Glomerular endothelial cell (primary cell): Measurements from ENCODE around the genes BNIPL, VPS72, ZNF687, RFX5 and TUFT1.

DNA sequence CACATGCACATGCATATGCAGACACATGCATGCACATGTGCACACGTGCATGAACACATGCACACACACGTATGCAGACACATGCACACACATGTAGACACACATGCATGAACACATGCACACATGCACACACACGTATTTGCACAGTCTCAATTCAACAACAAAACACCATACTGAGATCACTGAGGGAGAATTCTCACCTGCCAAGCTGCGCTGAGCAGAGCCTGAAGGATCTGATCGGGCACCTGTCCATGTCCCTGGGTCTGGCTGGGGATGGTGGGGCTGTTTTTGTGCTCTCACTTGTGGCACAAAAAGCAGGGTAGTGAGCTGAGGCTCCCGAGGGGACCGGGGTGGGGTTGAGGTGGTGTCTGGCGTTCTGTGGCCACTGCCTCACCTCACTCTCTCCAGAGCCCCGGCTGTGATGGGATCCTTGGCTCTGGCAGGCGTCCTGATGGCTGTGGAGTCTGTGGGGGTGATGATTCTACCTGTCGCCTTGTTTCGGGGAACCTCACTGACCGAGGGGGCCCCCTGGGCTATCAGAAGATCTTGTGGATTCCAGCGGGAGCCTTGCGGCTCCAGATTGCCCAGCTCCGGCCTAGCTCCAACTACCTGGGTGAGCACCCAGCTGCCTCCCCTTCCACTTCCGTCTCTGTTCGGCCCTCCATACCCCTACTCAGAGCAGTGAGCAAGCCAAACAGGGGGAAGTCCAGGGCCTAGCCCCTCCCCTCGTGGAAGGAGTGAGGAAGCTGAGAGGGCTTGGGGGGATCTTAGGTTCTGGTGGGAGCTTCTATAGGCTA lies 6.7 kb downstream of the ADAMTSL4 start:
- RAMPAGE, long total RNA = no peak

DNA sequence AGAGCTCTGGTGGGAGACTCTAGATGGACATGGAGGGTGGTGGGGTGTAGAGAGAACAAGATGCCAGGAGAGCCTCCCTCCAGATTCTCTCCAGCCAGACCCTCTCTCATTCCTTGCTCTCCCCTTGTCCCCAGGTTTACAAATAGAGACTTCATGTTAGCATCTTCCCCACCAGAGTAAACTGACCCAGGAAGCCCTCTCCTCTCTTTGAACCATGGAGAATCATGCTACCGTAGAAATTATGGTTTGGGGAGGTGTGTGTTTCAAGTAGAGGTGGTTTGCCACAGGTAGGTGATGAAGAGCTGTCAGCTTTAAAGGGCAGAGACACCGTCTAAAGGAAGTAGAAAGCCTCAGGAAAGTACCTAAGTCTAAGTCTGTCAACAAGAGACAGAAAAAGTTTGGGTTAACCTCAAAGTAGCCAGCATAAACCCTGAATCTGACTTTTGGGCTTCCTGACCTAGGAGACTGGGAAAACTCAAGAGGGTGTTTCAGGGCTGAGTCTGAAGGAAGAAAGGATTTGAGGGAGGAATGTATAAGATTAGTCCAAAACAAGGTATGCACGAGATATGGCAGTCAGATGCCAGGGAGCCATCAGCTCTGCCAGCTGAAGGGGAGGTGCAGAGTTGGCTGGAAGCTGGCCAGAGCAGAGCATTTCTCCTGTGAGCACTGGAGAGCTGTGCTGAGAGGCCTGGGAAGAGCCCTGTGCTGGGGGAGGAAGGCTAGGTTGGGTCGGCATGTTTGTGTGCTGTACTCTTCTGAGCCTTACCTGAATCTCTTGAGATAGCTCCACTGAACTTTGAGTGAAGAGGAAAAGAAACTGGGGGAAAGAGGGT lies 14.2 kb downstream of the ADAMTSL4 start:
- RAMPAGE, long total RNA = no peak

- RAMPAGE, long total RNA = no peak
Measured at GRCh38 chr1:150619143-150620498, 9.8 kb downstream of the ENSA start.

GRCh38 chr1:150631837-150632521 lies 2.6 kb upstream of the ENSA start:
- RAMPAGE, long total RNA = no peak

DNA sequence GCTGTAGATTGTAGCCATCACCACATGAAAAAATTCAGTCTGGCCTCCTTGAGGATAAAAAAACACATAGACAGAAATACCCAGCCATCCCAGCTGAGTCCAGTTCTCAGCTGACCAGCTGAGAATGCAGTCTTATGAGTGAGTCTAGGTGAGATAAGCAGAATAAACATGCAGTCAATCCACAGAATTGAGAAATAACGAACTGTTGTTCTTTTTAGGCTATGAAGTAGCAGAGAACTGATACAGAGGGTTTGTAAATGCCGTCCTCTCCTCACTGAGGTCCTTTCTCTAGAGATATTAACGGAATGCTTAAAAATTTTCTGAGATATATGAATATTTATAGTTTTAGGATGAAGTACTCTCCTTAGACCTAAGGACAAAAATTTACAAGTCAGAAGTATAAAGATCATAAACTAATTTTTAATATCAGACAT lies 24.1 kb downstream of the ARNT start:
- RAMPAGE, long total RNA = no peak

GRCh38 chr1:150942843-150943042 lies 16.6 kb downstream of the SETDB1 start:
- RAMPAGE, long total RNA = no peak

DNA sequence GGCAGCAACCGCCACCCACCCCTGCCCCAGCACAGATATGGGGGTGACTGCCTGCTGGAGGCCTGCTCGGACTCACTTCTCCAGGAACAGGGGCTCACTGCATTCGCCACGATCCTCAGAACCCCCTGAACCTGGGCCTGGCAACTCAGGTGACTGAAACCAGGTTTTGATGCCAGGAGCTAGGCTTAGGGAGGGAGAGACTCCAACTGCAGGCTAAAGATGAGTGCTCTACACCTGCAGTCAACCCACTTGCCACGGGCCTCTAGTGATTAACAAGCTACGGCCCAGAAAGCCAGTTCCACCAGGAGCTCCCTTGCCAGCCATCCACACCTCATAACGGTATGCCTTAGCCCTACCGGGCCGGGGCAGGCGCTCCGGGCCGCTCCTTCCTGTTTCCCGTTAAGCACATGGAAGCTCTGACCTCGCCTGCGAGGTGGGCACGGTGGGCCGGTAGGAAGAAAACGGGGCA lies 936 bp downstream of the CERS2 start:
- RAMPAGE, long total RNA = no peak

DNA sequence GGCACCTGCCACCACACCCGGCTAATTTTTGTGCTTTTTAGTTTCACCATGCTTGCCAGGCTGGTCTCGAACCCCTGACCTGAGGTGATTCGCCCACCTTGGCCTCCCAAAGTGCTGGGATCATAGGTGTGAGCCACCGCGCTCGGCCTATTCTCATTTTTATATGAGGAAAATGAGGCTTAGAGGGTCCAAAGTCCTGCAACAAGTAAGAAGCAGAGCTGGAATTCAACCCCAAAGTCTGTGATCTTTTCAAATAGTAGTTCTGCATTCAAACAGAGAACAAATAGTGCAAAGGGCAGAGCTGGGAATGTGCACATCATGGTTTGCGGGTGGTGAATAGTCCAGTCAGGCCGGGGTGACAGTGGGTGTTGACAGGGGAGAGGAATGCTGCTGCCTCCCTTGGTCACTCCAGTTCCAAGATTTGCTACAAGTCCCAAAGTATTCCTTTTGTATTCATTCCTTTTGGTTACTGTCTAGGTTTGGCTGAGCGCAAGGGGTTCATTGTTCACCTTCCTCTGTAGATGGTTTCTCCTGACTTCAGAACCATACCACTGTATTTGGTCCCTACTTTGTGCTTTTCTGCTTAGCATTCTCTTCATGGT lies 4.8 kb downstream of the PRUNE1 start:
- RAMPAGE, long total RNA = no peak

GRCh38 chr1:151036333-151036912 lies at the start of gene BNIPL:
Gene BNIPL (plus strand): TSS chr1:151036586.
- RAMPAGE, long total RNA = no peak

- RAMPAGE, long total RNA = start-site peak on the minus strand at chr1:151190151-151190194, 490 and 86 reads in 2 replicates
Measured at GRCh38 chr1:151189462-151190465, at the start of gene VPS72. Gene VPS72 (minus strand): TSS chr1:151190197.

DNA sequence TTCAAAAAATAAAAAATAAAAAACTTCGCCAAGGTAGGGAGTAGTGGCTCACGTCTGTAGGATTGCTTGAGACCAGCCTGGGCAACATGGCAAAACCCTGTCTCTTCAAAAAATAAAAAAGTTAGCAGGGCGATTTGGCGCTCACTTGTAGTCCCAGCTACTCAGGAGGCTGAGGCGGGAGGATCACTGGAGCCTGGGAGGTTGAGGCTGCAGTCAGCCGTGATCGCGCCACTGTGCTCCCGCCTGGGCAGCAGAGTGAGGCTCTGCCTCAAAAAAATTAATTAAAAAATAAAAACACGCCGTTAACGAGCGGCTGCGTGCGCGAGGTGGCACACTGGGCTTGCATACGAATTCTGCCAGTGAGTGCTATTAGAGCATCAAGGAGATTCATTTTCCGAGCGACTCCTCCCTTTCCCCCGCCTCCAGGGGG lies 1.2 kb upstream of the ZNF687 start:
- RAMPAGE, long total RNA = no peak

DNA sequence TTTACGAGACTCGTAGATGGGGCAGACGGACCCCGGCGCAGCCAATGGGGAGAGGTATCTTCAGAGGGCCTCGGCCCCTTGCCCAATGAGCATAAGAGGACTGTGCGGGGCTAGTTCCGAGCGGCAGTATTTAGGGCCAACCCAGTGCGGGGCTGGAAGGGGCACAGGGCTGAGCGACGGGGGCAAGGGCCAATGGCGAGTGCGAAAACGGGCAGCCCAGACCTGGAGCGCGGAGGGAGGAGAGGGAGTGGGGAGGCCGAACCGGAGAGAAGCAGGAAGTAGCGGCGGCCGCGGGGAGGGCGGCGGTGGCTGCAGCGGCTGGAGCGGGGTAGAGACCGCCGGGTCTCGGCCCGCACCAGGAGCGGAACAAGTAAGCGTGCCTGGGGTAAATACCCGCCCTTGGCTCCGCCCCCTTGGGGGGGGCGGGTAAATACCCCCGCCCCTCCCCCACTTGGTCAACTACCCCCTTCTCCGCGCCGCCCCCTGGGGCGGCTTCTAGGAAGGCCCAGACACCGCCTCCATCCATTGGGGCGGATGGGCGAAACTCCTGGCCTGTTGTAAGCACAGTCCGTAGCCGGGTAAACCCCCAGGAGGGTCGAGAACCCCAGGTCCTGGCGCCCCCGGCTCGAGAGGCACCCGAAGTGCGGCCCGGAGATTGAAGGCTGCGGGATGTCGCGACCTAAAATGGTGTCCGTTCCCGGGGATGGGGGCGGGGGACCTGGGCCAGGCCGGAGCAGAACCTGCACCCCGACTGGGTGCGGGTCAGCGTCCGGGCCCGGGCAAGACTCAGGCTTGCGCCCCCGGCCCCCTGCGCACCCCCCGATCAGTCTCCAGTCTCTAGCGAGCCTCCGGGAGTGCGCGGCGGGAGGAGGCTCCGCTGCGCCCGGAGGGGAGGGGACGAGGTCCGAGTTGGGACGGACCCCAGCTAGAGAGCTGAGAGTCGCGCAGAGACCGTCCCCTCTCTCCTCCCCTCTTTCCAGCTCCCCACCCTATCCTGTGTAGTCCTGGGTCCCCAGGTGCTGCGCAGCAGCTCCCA lies at the start of gene ZNF687:
Gene ZNF687, plus strand, starts transcription at position 274 of the 1,036 bp plus-strand sequence.
- RAMPAGE, long total RNA = start-site peak on the plus strand centred at position 274 of the sequence, 27 bp wide, 56 and 48 reads in 2 replicates

GRCh38 chr1:151346214-151347436 lies at the start of gene RFX5:
Gene RFX5 (minus strand): TSS chr1:151347252.
- RAMPAGE, long total RNA = start-site peak on the minus strand at chr1:151346830-151346890, 18 and 18 reads in 2 replicates; start-site peak on the minus strand at chr1:151347222-151347270, 193 and 49 reads in 2 replicates

DNA sequence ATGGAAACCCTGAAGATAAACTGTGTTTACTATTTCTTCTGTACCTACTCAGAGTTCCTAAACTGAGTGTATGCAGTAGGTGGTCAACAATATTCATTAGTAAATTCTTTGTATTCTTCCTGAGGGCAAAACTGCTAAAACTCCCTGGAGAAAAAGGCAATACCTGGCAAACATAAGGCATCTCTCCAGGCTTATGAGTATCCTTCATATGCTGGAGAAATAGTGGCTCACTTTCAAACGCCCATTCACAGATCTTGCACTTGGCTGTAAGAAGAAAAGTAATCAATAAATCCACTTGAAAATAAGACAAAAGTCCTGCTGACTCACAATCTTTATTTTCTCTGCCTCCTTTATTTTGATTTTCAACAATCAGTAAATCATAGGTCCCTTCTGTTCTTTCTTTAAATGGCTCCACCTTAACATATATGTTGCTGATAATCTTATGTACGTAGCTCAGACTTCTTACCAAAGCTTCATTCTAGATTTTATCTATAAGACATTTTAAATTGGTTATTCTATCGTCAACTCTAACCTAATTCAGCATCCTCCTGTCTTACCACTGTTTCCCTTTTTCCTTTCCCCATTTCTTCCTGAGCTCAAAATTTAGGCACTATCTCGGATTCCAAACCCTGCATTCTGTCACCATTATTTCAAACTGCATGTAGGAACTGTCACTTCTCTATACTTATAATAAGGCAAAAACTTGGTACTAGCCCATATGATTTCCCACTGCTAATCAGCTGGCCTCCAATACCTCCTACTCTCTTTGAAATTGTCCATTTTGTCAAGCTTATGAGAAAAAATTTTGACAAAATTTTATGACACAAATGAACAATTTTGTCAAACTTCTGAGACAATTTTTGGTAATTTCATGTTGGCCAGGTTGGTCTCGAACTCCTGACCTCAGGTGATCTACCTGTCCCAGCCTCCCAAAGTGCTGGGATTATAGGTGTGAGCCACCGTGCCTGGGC lies 13.0 kb downstream of the PSMB4 start:
- RAMPAGE, long total RNA = no peak

- RAMPAGE, long total RNA = no peak
Measured at GRCh38 chr1:151448788-151449592, 10.3 kb downstream of the POGZ start.

- RAMPAGE, long total RNA = no peak
Measured at GRCh38 chr1:151499879-151500387, 11.3 kb upstream of the CGN start.

DNA sequence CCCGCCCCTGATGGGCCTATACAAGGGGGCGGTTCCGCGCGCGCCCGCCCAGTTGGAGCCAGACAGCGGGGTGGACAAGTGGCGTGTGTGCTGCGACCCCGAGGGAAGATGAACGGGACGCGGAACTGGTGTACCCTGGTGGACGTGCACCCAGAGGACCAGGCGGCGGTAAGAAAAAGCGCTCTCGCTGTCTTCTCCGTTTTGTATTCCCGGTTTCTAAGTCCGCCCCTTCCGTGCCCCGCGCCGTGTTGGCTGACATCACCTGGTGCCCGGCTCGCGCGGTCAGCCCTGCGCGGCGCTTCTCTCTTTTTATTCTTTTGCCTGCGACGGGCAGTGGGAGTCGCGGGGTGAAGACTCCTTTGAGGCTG lies at the start of gene TUFT1:
Gene TUFT1, plus strand, starts transcription at position 51 of the 368 bp plus-strand sequence.
- RAMPAGE, long total RNA = start-site peak on the plus strand centred at position 50 of the sequence, 11 bp wide, 73 and 66 reads in 2 replicates

- RAMPAGE, long total RNA = no peak
Measured at GRCh38 chr1:151612664-151613228, 896 bp downstream of the SNX27 start.

DNA sequence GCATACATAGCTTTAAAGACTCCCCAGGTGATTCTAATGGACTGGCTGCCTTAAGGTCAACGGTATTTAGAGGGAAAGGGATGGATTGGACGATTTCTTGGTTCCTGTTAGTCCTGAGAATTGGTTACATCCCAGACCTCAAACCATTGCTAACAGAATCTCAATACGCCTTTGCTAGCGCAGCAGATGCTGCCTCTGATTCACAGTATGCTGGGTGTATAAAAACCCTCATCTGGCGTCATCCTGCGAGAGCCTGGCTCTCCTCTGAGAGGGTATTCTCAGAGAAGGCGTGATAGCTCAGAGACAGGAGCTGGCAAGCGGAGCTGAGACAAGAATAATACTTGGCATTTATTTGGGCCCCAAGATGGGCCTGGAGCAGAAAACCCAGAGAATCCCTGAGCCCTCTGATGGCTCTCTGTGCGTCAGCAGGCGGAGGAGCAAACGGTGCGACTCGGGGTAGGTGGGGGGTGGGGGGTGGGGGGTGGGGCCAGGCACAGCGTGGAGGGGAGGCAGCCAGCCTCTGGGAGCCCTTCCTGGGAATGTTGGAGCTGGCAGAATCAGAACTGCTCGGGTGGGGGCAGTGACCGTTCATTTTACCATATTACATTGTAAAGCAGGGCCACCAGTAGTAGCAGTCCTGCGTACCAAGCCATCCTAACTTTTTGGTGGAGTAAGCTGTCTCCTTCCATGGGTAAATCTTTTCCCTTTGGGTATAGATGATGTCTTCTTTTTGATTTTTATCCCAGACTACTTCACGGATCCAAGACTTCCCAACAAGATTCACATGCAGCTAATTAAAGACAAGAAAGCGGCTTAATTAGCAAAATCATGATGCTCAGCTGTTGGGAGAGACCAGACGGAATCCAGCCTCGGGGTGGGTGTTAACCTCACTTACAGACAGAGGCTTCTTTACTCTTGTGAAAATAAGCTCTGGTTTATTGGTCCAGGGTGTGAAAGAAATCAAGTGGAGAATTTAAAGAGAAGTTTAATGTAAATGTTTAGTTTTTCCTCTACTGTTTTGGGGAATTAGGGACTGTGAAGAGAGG lies 7.0 kb downstream of the RIIAD1 start:
- RAMPAGE, long total RNA = no peak

- RAMPAGE, long total RNA = no peak
Measured at GRCh38 chr1:151825965-151826714, 5.5 kb downstream of the RORC start.